Thoracic aorta endothelial cell (primary cell): ENCODE measurements around a stretch of chr6.

GRCh38 chr6:147211839-147212806 lies 7.9 kb downstream of the STXBP5 start:
- CAGE, long polyA plus RNA: no peak

GRCh38 chr6:147238250-147239095 lies 34.3 kb downstream of the STXBP5 start:
- CAGE, long polyA plus RNA: no peak

DNA sequence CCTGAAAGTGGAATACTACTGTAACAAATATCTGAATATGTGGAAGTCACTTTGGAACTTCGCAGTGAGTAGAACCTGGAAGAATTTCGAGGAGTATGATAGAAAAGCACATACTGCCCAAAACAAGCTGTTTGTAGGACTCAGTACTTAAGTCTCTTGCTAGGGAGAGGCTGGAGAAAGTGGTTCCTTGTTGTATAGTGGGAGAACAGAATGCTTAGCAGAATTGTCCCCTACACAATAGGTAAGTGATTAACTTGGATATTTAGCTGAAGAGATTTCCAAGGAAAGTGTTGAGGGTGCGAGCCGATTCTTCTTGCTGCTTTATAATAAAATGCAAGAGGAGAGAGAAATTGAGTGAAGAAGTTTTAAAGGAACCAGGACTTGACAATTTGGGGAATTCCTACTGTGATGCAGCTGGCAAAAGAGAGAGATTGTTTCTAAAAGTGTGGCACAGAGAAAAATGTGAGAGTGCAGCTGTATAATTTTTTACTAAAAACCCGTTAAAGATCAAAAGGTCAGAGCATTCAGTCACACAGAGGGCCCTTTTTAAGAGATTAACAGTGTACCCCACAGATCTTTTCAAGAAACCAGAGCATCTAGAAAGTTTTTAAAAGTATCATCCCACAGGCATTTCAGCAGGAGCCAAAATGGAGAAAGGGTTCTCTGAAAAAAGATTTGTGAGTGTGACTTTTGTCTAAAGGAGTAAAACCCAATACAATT lies 45.2 kb downstream of the STXBP5 start:
- CAGE, long polyA plus RNA: no peak

GRCh38 chr6:147259261-147259643 lies 55.0 kb downstream of the STXBP5 start:
- CAGE, long polyA plus RNA: no peak

DNA sequence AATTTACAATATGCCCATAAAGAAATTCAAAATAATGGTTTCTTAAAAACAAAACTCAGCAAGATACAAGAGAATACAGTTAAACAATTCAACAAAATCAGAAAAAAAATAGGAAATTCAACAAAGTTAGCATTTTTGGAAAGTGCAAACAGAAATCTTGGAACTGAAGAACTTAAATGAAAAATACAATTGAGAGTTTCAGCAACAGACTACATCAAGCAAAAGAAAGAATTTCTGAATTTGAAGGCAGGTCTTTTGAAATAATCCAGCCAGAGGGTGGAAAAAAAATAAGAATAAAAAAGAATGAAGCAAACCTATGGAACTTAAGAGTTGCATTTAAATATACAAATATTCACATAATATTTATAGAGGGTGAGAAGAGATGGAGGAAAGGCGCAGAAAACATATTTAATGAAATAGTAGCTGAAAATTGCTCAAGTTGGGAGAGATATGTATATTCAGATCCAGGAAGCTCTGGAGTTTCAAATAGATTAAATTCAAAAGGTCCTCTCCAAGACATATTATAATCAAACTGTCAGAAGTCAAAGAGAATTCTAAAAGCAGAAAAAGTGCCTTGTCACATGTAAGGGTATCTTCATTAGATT lies 92.5 kb downstream of the STXBP5 start:
- CAGE, long polyA plus RNA: no peak

GRCh38 chr6:147357689-147358398 lies 150.6 kb upstream of the SAMD5 start:
- CAGE, long polyA plus RNA: no peak

DNA sequence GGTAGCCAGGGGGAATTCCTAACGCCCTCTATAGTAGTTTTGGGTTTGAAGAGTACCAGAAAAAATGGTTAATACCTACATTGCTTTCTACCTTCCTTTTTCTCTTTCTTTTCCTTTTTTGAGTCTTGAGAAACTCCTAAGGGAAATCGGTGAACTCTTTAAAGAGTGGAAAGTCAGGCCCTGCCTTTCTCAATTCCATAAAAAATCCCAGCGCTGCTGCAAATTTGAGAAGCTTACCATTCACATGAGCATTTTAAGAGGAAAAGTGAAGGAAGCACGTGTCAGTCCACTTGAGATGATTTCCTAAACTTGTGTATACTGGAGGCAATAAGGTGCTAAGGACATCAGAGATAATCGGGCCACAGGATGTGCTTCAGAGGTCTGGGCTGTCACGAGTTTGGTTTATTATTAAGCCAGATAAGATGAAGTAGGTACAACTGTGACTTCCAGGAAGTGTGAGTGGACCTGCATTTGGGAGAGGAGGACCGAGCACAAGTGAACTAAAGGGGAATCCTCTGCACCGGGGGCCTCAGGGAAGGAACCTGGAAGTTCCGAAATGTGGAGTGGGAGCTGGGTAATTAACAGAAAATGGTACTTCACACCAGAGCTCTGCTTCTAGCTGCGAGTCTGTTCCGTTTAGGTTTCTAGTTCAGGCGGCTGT lies 1.3 kb downstream of the SAMD5 start:
- CAGE, long polyA plus RNA: no peak

DNA sequence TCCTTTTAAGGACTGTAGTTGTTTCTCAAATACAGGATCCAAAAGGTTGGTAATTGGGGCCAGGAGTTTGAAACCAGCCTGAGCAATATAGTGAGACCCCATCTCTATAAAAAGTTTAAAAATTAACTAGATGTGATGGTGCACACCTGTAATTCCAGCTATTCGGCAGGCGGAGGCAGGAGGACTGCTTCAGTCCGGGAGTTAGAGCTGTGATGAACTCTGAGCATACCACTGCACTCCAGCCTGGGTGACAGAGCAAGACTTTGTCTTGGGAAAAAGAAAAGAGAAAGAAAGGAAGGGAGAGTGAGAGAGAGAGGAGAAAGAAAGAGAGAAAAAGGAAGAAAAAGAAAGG lies 143.2 kb upstream of the SASH1 start:
- CAGE, long polyA plus RNA: no peak

GRCh38 chr6:148384015-148384532 lies 41.4 kb downstream of the SASH1 start:
- CAGE, long polyA plus RNA: no peak

- CAGE, long polyA plus RNA: no peak
These were observed 88.8 kb downstream of the SASH1 start for GRCh38 chr6:148431411-148431904.

DNA sequence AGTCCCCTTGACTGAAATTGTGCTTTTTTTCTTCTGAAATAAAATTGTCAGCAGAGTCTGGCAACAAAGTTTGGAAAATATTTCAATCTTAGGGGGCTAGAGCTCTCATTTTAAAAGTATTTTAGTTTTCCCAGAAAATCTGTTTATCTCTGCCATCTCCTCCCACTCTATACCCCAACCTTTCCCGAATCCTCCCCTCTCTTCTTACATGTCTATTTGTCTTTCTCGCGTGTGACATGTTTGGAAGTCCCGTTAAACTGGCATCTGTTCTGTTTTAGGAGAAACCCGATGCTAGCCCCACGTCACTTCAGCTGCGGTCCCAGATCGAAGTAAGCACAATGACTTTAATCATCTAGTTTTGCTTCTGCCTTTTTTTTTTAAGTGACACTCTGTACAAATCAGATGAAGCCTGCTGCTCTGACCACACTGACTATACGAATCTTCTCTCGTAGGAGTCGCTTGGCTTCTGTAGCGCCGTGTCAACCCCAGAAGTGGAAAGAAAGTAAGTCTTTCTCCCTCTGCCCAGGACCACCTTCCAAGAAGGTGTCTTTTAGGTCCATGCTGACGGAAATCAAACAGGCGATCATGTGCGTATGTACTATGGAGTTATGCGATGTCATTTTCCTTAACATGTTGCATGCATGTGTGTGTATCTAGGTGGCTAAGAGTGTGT lies 97.4 kb downstream of the SASH1 start:
- CAGE, long polyA plus RNA: no peak

- CAGE, long polyA plus RNA: no peak
These were observed 34.2 kb downstream of the UST start for GRCh38 chr6:148780852-148781584.

- CAGE, long polyA plus RNA: no peak
These were observed 224.4 kb downstream of the UST start for GRCh38 chr6:148971128-148971665.

DNA sequence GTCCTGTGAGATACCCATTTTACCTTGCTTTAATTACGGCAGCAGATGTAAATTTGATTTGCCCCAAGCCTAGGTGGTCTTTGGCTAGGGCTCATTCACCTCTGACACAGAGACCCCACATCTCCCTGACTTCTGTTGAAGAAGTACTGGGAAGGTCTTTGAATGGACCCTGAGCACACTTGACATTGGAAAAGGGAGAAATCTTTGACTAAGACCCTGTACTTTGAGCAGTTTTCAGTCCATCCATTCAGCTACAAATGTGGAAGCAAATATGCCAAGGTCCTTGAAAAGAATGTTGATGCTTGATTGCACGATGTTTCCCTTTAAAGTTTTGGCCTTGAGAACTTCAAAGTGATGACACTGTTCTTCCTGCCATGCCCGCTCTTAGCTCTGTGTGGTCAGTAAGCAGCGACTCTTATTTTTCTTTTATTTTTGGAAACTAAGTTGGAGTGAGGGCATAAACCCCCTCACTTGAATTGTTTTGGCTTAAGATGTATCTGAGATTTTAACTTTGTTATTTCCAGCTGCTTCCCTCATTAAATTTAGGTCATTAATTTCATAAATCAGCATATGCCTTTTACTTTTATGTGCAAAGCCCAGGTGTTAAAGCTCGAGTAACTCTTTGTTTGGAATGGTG lies 232.6 kb downstream of the UST start:
- CAGE, long polyA plus RNA: no peak

GRCh38 chr6:149065801-149066720 lies 251.5 kb upstream of the TAB2 start:
- CAGE, long polyA plus RNA: no peak

GRCh38 chr6:149495321-149496215 lies 10.8 kb upstream of the ZC3H12D start:
- CAGE, long polyA plus RNA: no peak

DNA sequence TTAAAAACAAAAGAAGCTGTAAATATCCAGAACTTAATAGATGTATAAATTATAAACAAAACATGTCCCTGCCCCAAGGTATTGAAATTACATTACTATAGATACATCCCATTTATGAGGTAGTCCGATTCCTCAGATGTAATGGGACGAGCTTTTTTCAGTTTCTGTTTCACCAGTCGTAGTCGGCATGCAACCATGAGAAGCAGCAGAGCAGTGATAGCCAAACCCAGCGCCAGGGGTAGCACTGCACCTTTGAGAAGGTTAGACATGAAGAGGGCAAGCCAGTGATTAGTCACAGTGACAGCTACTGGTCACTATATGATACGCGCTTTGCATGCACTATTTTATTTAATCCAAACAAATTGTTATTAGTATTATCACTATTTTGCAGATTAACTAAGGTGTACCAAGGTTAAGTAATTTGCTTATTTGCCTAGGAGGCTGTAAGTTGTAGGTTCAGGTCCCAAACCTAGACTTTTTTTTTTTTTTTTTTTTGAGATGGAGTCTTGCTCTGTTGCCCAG lies 43.6 kb downstream of the LRP11 start:
- CAGE, long polyA plus RNA: no peak

GRCh38 chr6:149863037-149863586 lies 1.0 kb downstream of the LRP11 start:
- CAGE, long polyA plus RNA: no peak

DNA sequence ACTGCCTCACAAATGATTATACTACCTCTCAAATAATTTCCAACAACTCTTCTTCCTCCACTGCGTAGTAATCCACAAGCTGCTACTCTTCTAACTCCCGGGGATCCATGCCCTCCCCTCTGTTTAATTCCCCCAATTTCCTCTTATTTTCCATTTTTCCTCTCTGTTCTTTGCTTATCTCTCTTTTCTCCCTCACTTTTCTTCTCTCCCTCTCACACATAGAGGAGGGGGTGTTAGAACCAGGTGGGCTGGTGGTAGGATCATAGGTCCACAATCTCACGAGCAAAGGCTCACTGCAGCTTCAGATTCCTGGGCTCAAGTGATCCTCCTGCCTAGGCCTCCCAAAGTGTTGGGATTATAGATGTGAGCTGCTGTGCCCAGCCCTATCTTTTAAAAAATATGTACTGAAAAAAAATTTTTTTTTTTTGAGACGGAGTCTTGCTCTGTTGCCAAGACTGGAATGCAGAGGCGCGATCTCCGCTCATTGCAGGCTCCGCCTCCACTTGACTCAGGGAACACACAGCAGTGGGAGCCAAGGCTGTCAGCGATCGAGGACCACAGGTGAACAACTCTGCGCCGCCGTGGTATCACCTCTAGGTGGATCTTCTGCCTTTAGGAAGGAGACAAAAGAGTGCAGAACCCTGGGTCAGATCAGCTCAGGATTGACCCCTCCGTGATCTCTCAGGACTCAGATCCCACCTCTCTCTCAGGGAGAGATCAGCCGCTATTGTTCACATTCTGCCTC lies 13.8 kb downstream of the RAET1E start:
- CAGE, long polyA plus RNA: no peak

- CAGE, long polyA plus RNA: no peak
These were observed 3.2 kb upstream of the ULBP2 start for GRCh38 chr6:149938435-149939175.